ENCODE measurements around a stretch of chrX.

- RRBS, result no CpG with 5 or more reads among the region's 2 CpGs
These were observed 18.5 kb downstream of the CMC4 start for GRCh38 chrX:155052492-155052836.

DNA sequence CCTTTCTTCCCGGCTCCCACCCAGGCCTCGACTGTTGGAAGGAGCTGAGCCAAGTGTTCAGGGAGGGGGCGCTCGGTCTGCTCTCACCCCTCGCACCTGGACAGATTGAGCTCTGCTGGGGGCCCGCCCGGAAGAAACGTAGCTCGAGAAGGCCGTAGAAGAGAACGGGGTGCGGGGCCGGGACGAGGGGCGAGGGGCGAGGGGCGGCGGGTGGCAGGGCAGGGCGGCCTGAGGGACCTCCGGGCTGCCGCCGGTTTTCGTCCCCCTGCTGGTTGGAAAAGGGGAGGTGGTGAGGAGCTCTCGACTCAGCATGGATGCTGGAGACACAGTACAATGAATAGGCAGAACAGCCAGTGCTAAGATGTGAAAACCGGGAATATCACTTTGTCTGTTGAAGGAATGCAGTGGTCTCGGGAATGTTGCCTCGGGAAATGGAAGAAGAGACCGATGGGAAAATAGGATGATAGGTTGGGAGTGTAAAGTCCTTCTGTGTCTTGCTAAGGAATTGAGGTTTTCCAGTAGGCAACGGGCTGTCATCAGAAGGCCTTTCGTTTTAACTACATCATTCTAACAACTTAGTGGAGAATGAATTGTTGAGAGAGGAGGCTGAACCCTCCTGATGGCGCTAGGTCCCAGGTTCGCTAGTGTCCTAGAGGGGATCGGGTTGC, 500 bp downstream of the VBP1 start:
- RRBS, result 1% methylated on average over 12 of the region's 33 CpGs

DNA sequence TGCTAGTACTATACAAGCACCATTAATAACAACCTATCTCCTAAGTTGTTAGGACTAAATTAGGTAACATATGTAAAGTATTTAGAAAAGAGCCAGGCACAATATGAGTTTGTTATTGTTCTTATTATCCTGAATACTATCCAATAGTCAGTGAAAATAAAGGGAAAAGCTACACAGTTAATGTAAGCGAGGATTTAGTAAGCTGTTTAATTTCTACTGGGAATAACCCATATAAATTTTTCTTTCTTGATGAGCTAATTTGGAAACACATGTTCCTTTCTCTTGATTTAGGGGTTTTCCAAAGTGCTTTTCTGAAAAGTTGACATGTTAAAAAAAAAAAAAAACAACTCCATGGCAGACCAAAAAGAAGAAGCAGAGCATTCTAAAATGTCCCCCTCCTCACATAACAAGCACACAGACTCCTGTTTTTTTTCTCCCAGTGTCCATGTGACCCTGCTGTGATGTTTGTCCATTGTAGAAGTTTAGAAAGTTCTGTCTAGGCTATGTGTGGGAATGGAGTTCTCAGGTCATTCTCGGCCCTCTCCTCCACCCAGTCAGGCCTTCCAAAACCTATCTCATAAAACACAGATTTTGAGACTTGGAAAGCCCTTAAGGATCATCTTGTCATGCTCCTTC, 895 bp downstream of the CLIC2 start:
- RRBS, result no CpG with 5 or more reads among the region's 2 CpGs